Pericardium fibroblast (primary cell): Measurements from ENCODE around the genes FUCA1 and STPG1.

GRCh38 chr1:23799418-23800360 lies 865 bp downstream of the GALE start:
- RAMPAGE, long total RNA = no peak

GRCh38 chr1:23801206-23801747 lies 723 bp upstream of the GALE start:
- RAMPAGE, long total RNA = no peak

DNA sequence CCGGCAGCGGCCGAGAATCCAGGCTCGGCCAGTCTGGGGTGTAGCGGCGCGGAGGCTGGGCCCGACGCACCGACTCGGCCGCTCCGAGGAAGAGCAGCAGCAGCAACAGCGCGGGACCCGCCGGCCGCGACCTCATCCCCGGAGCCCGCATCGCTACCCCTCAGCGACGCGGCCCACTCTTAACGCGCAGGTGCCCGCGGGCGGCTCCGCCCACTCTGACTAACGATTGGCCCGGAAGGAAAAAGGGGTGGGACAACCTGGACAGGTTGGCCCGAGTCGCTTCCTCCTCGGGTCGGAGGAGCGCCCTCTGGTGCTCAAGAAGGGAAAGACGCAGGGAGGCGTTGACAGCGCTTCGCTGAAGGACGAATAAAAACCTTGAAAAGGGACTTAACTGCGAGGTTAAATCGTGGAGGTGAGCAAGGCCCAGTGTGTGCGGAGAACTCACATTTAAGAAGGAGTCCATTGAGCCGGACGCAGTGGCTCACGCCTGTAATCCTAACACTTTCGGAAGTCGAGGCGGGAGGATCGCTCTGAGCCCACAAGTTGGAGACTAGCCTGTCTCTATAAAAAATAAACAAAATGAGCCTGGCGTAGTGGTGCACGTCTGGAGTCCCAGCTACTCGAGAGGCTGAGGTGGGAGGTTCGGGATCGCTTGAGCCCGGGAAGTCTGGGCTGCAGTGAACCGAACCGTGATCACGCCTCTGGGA lies at the start of gene FUCA1:
FUCA1 (minus strand) TSS at position 155 of the 707 bp plus-strand sequence.
- RAMPAGE, long total RNA = no peak

DNA sequence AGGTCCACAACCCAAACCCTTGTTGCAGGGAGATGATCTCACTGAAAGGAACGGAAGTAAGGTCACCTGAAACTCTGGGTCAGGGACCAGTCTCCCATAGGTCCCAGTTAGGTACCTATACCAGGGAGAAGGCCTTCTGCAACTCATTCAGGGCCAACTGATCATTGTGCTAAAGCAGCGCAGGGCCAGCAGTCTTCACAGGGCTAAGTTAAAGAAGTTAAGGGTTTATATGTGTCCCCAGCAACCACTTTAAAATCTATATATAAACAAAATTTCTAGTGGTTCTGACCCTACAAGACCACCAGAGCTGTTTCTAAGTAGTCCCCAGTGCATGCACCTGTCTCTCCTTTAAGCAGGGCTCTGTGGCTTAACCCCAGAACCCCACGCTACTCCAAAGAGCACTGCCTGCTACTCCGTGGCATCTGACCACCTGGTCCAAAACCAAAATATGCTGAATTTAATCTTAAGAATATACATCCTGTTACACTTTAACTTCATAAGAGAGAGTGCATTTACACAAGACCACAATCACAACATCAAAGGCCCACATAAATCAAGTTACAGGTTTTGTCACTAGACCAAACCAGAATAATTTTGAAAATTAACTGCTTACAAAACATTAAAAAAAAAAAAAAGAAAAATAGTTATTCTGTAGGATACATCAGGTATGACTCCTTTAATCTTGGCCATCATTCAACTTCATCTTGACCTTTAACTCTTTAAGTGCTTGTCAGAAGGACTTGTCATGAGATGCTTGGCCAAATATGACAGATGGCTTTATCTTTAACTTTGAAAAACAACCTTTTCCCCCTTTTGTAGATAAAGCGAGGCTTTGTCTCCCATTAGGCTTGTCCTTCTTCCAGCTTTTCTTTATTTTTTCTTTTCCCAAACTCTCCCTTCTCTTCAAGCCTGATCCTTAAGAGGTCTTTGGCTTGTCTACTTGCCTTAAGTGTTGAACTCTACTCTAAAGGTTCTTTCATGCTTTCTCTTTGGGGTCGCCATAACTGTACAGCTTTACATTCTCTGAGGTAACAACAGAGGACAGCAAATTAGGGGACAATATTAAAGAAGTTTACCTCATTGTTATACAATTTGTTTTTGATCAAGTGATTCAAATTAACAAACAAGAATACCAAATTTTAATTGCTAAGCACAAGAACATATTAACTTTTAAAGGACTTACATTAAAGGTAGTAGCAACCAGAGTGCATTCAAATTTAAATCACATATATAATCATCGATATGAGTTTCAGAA lies 2.4 kb downstream of the SRSF10 start:
- RAMPAGE, long total RNA = no peak

GRCh38 chr1:24149799-24150132 lies 6.8 kb upstream of the IL22RA1 start:
- RAMPAGE, long total RNA = no peak

- RAMPAGE, long total RNA = no peak
Observed at GRCh38 chr1:24289963-24290442, 29.2 kb upstream of the GRHL3 start.

DNA sequence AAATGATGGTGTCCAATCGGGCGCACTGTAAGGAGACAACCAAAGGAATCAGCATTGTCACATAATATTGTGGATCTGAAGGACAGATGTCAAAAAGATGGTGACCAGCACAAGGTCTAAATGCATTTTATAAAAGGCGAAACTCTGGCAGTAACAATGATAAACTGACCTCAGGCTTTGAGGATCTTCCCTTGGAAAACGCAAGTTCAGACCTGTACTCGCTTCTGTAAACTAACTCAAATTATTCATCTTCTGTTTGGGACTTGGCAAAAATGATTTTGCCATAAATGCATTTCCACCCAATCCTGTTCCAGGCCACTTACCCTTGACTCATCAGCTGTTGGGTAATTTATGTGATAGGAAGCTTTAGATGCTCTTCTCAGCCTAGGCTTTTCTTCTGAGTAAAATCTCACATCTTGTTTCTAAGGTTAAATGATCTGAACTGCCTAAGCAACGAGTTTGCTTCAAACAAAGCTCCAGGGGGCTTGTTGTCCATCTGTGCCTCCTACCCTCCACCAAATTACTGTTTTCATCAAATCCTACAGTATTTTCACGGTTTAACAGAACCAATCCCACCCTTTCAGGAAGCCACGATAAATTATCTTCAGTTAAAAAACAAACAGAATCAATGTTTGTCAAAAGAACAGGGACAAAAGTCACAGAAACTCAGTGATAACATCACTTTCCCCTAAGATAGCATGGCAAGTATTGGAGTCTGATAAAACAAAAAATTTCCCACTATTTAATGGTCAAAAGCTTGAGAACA lies 33.6 kb downstream of the STPG1 start:
- RAMPAGE, long total RNA = no peak

- RAMPAGE, long total RNA = start-site peak on the minus strand at chr1:24413716-24413776, 34 and 31 reads in 2 replicates
Observed at GRCh38 chr1:24413267-24414183, at the start of gene STPG1. Gene STPG1 (minus strand): TSS chr1:24413782.

GRCh38 chr1:24419073-24419711 lies 3.6 kb downstream of the NIPAL3 start:
- RAMPAGE, long total RNA = no peak

GRCh38 chr1:24426611-24426873 lies 10.9 kb downstream of the NIPAL3 start:
- RAMPAGE, long total RNA = no peak

GRCh38 chr1:24725187-24725600 lies 20.1 kb upstream of the CLIC4 start:
- RAMPAGE, long total RNA = no peak

DNA sequence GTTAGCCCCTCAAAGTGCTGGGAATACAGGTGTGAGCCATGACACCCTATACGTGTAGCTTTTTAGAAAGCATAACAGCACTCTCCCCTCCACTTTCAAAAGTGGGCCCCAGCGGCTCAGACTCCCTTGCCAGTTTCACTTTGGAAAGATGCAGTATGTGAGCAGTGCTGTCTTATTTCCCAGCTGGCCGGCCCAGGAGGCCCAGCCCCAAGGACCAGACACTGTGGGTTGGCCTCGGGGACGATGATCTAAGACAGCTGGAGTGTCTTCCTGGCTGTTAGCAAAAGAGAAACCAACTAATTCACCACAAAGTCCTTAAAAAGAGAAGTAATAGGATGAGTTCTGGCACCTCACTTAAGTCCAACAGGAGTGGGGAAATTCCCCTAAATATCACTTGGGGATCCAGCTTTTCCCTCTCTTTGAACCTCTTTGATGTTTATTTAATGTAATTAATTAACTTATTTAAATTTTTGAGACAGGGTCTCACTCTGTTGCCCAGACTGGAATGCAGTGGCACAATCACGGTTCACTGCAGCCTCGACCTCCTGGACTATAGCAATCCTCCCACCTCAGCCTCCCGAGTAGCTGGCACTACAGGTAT lies 17.7 kb upstream of the CLIC4 start:
- RAMPAGE, long total RNA = no peak

DNA sequence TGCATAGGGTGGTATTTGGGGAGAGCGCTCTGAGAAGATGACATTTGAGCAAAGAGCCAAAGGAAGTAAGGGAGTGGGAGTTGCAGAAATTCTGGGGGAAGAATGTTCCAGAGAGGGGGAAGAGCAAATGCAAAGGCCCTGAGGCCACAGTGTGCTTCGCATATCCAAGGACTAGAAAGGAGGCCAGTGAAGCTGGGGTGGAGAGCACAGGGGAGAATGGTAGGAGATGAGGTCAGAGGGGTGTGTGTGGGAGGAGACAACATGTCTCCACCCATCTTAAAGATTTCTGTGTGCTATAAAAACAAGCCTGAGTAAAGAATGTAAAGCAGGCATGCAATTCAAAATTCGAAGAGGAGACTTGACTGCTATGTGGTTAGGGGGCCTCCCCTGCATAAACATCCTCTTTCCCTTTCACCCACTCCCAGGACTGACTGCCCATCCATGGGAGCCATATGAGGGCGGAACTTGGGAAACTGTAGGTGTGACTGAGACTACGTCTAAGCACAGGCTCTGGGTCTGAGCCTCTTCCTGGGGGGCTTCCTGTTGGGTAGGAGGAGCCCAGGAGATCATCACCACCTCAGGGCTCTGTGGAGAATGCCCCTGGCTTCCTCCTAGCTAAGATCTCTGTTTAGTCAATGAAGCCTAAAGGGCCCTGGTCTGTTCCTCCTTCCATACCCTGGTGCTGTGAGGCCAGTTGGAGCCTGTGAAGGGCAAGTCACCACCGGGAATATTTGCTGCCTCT lies 2.9 kb upstream of the CLIC4 start:
- RAMPAGE, long total RNA = no peak

- RAMPAGE, long total RNA = no peak
Observed at GRCh38 chr1:24771065-24771621, 25.9 kb downstream of the CLIC4 start.

DNA sequence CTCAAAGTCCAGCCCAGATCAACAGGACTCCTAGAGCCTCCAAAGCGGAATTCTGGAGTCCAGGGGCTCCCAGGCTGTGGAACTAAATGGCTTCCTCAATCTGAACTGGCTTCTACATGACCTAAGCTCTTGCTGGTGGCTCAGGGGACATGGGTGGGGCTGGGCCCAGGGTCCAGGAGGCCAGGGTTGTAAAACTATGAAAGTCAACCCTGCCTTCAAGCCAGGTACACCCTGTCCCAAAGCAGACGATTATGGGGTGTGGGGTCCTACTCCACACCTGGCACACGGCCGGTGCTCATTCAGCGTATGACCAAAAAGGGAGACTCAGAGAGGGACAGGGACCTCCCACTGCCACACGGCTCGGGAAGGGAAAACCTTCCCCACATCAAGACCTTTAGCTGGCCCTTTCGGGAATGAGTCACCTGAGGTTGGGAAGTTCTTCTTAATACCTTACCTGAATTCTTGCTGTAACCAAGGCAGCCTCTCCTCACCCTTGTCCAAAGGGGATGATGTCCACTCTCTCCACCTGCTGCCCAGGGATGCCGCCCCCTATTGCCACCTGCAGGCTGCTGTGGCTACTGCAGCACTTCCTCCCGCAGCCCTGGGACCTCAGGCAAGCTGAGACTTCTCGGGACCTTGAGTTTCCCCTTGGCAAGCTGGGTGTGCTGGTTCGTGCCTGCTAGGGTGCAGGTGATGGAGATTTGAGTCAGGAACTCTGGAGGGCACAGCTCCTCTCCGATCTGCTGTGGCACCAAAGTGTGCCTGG lies 32.2 kb downstream of the RUNX3 start:
- RAMPAGE, long total RNA = no peak

GRCh38 chr1:24912150-24913338 lies 17.5 kb downstream of the RUNX3 start:
- RAMPAGE, long total RNA = no peak

DNA sequence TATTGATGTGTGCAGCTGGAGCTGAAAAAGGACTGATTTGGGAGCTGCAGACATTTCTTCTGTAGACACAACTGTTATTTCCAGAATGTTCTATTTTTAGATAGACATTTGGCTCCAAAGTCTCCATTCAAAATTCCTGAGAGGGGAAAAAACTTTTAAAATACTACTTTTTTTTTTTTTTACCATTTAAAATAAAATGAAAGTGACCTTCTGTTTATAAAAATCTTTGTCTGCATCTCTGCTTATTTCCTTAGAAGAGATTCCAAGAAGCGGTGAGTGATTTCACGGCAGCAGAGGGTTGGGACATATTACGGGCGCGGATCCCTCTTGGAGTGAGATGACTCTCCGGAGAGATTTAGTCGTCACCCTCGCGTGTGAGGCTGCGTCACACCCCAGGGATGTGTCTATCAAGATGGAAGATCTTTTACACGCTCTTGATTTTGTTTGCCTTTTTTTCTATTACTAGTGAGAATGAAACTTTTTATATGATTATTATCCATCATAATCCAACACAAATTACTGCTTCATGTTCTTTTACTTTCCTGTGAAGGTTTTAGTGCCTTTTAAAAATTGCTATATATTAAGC lies 9.9 kb downstream of the RUNX3 start:
- RAMPAGE, long total RNA = no peak

GRCh38 chr1:24925457-24925941 lies 4.6 kb downstream of the RUNX3 start:
- RAMPAGE, long total RNA = no peak

GRCh38 chr1:25034726-25035245 lies 104.7 kb upstream of the RUNX3 start:
- RAMPAGE, long total RNA = no peak

GRCh38 chr1:25194401-25194970 lies 37.8 kb downstream of the SYF2 start:
- RAMPAGE, long total RNA = no peak